ENCODE data around the genes YIPF4 and LTBP1.

GRCh38 chr2:28678112-28678975, 73.3 kb upstream of the PPP1CB start:
- PRO-cap, result no peak

DNA sequence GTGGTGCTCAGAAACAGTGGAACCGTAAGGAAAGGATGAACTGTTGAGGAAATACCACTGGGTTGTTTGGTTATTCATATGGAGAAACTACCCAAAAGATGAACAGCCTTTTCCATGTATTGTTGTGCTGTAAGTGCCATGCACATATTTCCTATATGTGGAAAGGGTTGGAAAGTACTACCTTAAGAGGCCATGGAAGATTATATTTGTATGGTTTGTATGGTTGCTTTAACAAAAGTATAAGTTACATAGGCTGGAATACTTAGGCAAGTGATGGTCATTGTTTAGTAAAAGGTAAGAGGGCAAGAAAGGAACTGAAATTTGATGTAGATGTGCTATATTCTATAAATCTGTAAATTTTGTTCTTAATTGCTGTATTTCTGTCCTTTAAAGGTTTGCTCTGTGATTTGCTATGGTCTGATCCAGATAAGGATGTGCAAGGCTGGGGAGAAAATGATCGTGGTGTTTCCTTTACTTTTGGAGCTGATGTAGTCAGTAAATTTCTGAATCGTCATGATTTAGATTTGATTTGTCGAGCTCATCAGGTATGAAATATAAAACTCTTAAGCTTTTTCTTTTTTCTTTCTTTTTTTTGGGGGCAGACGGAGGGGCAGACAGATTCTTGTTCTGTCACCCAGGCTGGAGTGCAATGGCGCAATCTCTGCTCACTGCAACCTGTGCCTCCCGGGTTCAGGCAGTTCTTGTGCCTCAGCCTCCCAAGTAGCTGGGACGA, 22.2 kb upstream of the SPDYA start:
- PRO-cap, result no peak

GRCh38 chr2:28895007-28896151, 912 bp downstream of the WDR43 start:
- PRO-cap, result bidirectional peak, plus-strand start at chr2:28895914, minus-strand start at chr2:28895738

DNA sequence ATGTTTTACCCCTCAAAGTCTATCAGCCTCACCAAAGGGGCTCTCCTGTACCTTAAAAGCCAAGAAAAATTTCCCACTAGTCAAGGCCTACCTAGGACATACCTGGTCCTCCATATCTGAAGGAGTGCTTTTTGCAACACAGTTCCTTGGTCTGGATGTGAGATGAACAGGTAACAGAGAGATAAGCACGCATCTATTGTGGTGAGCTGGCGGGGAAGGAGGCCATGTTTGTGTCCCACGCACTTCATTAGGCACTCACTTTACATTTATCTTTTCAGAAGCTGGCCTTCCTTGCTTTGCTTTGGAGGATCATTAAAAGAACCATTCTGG, 4.0 kb upstream of the PCARE start:
- PRO-cap, result no peak

DNA sequence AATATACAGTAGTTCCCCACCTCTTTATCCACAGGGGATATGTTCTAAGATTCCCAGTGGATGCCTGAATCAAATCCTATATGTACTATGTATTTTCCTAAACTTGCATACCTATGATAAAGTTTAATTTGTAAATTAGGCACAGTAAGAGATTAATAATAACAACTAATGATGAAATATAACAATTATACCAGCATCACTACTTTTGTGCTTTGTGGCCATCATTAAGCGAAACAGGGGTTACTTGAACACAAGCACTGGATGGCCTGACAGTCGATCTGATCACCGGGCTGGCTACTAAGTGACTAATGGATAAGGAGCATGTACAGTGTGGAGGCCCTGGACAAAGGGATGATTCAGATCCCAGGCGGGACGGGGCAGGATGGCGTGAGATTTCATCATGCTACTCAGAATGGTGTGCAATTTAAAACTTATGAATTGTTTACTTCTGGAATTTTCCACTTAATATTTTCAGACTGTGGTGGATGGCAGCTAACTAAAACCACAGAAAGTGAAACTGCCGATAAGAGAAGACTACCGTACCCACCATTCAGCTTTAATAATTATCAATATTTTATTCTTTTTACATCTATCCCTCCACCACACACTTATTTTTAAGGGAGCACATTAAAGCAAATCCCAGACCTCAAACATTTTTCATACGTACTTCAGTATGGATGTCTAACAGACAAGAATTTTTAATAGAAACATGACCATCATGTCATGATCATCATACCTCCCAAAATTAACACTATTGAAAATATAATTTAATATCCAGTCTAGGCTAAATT, 7.0 kb upstream of the CLIP4 start:
- PRO-cap, result bidirectional peak, plus-strand start at position 507 of the sequence, minus-strand start at position 303 of the sequence

DNA sequence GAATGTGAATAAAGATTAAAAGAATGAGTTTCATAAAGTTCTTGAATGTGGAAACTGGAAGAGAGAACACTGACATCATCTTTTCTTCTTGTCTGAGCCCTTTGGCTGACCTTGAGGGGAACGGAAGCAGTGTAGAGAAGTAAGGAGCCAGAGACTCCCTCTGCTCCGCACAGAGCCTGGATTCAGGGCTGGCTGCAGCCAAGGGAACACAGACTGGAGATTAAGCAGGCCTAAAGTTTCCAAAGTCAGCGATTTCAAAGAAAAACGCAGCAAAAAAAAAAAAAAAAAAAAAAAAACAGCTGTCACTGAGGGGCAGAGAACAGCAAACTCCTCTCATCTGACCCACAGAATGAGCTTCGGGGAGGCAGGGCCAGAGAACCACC, 19.3 kb upstream of the ALK start:
- PRO-cap, result no peak

- PRO-cap, result no peak
Measured at GRCh38 chr2:30148547-30148819, 1.7 kb downstream of the YPEL5 start.

DNA sequence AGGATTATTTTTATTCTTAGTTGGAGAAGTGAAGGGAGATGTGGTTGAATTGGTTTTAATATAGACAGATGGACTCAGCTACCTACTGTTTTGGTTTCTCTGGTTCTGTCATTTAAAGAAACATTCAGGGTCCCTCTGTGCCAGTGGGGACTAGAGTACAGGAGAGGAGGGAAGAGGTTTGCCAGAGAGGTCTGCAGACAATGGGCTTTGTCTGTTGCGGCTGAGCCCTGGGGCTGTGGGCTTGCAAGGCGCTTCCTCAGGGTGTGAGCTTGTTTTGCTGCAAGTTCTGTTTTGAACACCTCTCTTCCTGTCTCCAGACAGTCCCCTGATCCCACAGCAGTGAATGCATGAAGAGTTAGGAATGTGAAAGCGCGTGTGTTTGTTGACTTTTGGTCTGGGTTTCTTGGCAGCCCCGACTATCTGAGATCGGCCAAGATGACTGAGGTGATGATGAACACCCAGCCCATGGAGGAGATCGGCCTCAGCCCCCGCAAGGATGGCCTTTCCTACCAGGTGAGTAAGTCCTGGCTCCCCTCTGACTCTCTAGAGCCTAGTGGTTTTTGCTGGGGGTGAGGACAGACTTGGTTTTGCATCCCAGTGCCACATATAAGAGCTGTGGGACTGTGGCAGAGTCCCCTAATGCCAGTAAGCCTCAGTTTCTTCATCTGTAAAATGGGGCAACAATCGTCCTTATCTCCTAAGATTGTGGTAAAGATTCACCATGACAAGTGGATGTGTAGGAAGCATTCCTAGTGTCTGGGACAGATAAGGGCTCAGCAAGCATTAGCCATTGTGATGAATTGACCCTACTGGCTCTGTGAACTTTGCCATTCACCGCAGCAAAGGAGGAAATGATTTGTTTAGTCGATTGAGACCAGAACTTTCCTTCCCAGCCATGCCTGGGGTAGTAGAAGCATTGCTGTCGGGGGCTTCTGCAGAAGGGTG, 2.9 kb downstream of the LBH start:
- PRO-cap, result no peak

DNA sequence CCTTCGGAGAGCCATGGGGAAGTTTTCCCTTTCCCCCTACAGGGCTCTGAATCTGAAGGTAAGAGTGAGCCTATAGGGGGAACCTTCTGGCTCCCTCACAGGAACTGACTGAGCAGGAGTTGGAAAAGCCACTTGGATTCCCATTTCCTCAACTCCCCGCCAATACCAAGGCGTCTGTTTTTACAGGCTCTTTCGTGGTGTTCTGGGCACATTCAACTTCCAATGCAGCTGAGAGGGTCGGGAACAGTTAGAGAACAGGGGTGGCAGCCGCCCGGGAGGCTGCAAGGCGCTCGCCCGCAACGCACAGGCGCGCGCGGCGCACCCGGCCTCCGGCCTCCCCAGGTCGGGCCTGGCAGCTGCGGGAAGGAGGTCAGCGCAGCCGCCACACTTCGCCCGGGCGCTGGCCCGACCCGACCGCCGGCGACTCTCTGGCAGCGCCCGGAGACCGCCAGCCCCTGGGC, 1.0 kb downstream of the GALNT14 start:
- PRO-cap, result bidirectional peak, plus-strand start at position 103 of the sequence, minus-strand start outside the sequence

DNA sequence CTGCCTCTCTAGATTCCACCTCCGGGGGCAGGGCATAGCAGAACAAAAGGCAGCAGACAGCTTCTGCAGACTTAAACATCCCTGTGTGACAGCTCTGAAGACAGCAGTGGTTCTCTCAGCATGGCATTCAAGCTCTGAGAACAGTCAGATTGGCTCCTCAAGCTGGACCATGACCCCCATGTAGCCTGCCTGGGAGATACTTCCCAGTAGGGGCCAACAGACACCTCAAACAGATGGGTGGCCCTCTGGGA, 75.0 kb upstream of the XDH start:
- PRO-cap, result no peak

- PRO-cap, result no peak
Measured at GRCh38 chr2:31728824-31729506, 148.2 kb upstream of the SRD5A2 start.

GRCh38 chr2:31876071-31877021, 134.5 kb downstream of the MEMO1 start:
- PRO-cap, result no peak

DNA sequence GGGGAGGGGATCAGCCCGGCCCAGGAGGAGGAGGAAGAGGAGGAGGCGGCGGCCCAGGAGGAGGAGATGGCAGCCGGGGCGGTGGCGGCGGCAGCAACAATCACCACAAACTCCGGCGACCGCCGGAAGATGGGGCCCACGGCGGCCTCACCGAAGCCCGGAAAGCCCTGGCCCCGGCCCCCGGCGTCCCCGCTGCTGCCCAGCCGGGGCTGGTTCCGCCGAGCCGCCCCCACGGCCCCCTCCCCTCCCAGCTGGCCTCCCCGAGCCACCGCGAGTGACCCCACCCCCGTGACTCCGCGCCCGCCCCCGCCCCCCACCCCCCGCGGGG, 476 bp downstream of the MEMO1 start:
- PRO-cap, result bidirectional peak, plus-strand start at position 56 of the sequence, minus-strand start at position 102 of the sequence

- PRO-cap, result bidirectional peak, plus-strand start at chr2:32277924, minus-strand start at chr2:32277796
Measured at GRCh38 chr2:32277489-32278817, at the start of gene YIPF4. Gene YIPF4, plus strand, starts transcription at chr2:32277904.

- PRO-cap, result no peak
Measured at GRCh38 chr2:32305394-32306282, 27.9 kb downstream of the YIPF4 start.

- PRO-cap, result no peak
Measured at GRCh38 chr2:32359501-32359826, 2.6 kb downstream of the BIRC6 start.

DNA sequence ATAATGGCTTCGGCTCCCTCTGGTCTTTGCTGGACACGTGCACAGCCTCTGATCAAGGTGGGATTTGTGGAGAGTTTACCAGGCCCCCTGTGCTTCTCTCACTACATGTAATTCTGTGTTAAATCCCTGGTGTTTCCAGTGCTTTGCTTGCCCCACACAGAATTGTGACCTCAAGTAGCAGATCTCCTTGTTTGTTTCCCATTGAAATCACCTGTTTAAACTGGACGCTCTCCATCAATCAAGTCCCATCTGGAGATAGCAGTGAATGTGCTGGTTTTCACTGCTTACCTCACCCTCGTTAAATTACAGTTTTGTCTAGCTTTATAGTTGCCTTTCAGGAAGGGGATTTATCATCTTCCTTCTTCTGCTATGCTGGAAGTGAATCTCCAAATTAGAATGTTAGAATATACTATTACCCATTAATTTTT, 71.4 kb downstream of the BIRC6 start:
- PRO-cap, result no peak

- PRO-cap, result no peak
Measured at GRCh38 chr2:32756377-32756635, 128.5 kb downstream of the TTC27 start.

DNA sequence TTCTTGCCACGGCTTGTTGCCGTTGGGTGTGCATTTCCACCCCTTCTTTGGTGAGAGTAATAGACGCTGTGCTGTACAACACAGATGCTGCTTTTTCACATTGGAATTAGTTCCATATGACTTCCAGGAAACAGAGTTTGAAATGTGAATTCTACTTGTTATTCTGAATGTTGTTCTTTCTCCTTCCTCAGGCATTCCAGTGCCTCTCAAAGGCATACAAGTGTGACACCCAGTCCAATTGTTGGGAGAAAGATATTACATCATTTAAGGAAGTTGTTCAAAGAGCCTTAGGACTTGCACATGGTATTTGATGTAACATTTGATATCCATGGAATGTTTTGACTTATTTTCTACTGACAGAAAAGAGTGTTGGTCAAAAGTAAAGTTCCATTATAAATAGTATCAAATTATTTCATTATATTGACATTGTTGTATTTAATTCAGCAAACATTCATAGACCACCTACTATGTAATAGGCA, 134.4 kb upstream of the LTBP1 start:
- PRO-cap, result no peak

- PRO-cap, result bidirectional peak, plus-strand start at chr2:32946926, minus-strand start at chr2:32946798
Measured at GRCh38 chr2:32946156-32947334, at the start of gene LTBP1. Gene LTBP1, plus strand, starts transcription at chr2:32946953.

Measured in Calu3 (cell line).